ENCODE measurements around a stretch of chr10.

GRCh38 chr10:5965194-5965827 is 12.0 kb downstream of the IL15RA start:
- RRBS: no CpG with 5 or more reads among the region's 13 CpGs

DNA sequence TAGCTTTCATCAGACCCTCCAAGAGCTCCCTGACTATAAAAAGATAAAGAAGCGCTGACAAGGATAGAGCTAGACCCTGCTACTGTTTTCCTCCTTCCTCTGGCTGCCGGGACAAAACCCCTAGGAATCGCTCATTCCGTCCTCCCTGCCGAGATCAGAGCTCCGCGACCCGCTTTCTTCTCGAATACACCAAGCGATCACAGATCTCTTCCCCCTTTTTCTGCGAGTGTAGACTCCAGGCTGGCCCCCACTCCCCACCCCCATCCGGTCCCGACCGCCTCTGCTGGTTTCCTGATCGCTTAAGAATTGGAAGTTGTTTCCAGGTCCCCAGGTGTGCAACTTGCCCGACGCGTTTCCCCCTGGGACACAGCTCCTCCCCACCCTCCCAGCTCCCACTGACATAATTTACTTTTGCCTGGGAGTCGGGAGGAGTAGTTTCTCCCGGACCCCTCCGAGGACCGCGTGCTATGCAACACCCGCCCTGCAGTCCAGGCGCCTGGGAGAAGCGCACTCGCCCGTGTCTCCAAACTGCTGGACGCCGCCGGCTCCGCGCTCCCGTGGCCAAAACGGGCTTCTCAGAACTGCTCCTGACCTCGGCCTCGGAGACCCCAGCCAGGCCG is 693 bp downstream of the IL15RA start:
- RRBS: 82% methylated on average over 5 of the region's 38 CpGs

GRCh38 chr10:6053902-6054672 is 8.1 kb downstream of the IL2RA start:
- RRBS: 88% methylated on average over 5 of the region's 20 CpGs

DNA sequence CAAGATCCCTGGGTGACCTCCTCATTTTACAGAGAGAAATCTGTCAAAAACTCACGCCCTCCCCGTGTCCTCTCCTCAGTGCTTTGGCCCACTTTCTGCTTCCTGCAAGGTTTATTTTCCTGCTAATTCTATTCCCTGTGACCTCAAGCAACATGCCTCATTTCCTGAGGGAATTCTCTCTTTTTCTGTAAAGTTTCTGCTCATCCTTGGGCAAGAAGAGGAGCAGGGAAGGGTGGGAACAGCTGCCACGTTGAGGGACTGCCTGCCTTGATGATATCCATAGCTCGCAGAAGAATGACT is 4.7 kb downstream of the IL2RA start:
- RRBS: no CpG with 5 or more reads among the region's 4 CpGs

DNA sequence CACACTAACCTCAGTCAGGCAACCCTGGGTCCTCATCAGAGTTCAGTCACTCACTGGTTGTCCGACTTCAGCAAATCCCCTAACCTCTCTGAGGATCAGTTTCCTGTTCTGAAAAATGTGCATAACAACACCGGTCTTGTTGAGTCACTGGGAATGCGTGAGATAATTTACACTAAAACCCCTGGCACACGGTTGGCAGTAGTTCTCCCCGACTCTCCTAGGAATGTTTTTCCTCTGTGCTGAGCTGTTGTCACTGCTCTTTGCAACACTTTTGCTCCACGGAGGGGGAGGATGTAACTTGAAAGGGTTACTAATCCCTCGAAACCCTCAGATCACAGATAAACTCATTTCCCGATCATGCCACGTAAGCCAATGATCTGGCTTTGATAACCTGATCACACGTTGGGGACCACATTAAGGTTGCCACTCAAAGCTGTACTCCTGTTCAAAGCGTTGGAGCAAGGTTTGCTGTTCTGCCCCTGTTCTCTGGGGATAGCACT is 5.2 kb upstream of the RBM17 start:
- RRBS: no CpG with 5 or more reads among the region's 11 CpGs

DNA sequence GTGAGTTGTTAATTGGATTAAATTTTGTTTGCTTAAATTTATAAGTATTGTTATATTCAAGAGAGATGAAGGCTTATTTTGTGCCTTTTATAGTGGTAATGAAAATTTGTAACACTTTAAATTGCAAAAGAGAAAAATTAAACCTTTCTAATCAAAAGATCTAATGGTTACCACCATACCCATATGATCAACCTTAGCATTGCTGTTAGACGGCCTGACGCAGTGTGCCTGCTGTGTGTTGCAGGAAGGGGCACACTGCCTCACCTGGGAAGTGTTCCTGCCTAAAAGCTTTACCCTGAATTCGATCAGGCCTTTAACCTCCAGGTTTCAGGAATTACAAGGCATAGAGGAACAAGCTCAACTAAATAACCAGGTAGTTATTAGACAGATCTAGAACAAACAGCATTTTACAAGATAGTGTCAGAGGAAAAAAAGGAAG is 11.3 kb downstream of the RBM17 start:
- RRBS: no CpG with 5 or more reads among the region's 3 CpGs

- RRBS: no CpG with 5 or more reads among the region's 10 CpGs
Measured at GRCh38 chr10:6109938-6110327, 21.1 kb downstream of the RBM17 start.

GRCh38 chr10:6112181-6112542 is 23.3 kb downstream of the RBM17 start:
- RRBS: no CpG with 5 or more reads among the region's 12 CpGs

- RRBS: no CpG with 5 or more reads among the region's 7 CpGs
Measured at GRCh38 chr10:6112787-6113206, 24.0 kb downstream of the RBM17 start.

GRCh38 chr10:6120040-6120530 is 31.3 kb downstream of the RBM17 start:
- RRBS: no CpG with 5 or more reads among the region's 14 CpGs

GRCh38 chr10:6128756-6129250 is 40.0 kb downstream of the RBM17 start:
- RRBS: no CpG with 5 or more reads among the region's 11 CpGs

- RRBS: 95% methylated on average over 6 of the region's 33 CpGs
Measured at GRCh38 chr10:6141060-6142008, 52.5 kb downstream of the RBM17 start.

GRCh38 chr10:6153138-6153704 is 49.5 kb upstream of the PFKFB3 start:
- RRBS: no CpG with 5 or more reads among the region's 12 CpGs

DNA sequence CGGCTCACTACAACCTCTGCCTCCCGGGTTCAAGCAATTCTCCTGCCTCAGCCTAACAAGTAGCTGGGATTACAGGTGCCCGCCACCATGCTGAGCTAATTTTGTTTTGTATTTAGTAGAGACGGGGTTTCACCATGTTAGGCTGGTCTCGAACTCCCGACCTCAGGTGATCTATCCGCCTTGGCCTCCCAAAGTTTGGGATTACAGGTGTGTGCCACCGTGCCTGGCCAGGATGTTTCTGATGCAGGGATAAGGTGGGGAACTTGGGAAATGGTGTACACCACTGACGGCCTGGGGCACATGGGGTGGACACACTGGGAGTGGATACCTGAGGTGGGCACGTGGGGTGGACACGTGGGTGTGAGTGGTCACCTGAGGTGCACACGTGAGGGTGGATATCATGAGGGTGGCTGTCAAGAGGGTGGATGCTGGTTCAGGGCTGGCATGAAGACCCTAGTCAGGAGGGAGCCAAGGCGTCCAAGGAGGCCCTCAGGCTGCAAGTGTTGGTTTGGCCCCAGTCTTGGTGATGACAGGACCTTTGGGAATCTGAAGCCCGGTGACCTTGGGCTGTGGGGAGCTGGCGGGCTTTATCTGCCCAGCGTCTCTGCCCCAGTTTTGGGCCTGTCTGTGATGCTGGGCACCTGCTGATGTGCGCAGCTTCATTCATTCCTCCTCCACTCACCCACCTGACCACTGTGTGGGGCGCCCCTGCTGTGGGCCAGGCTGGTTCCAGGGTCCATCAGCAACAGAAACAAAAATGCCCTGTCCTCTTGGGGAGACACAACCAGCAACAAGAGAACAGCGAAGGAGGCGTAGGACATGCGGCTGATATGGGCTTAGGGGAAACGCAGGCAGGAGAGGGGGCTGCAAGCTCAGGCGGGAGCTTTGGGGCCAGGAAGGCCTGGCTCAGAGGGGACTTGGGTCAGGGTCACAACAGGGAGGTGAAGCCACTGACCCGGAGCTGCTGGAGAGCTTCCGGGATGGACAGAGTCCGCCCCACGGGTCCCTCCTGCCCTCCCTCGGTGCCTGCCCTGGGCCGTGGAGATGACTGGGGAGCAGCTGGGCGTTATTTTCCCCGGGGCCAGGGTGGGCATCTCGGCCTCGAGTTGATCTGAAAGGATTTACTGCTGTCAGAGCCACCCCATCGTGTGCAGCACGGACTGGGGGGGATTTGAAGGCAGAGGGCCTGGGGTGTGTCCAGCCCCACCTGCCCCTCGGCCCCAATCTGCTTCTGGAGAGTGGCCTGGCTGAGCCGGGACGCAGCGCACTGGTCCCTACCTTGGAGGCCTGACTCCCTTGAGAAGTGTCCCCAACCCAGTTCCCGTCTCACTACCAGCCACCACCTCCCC is 24.7 kb upstream of the PFKFB3 start:
- RRBS: 100% methylated on average over 1 of the region's 40 CpGs

DNA sequence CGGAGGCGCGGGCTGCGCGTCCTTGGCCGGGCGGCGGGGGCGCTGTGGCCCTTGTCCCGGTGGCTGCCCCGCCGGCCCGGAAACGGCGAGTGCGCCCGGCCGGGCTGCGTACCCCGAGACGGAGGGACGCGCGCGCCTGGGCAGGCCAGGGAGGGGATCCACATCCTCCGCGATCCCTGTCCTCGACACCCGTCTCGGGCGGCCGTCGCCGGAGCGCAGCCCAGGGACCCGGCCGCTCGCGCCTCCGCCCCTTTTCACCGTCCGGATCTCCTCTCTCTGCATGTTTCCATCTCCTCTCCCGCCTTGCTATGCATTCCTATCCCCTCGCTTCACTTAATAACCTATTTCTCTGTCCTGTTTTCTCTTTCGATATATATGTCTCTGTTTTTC is 729 bp downstream of the PFKFB3 start:
- RRBS: 1% methylated on average over 6 of the region's 45 CpGs

DNA sequence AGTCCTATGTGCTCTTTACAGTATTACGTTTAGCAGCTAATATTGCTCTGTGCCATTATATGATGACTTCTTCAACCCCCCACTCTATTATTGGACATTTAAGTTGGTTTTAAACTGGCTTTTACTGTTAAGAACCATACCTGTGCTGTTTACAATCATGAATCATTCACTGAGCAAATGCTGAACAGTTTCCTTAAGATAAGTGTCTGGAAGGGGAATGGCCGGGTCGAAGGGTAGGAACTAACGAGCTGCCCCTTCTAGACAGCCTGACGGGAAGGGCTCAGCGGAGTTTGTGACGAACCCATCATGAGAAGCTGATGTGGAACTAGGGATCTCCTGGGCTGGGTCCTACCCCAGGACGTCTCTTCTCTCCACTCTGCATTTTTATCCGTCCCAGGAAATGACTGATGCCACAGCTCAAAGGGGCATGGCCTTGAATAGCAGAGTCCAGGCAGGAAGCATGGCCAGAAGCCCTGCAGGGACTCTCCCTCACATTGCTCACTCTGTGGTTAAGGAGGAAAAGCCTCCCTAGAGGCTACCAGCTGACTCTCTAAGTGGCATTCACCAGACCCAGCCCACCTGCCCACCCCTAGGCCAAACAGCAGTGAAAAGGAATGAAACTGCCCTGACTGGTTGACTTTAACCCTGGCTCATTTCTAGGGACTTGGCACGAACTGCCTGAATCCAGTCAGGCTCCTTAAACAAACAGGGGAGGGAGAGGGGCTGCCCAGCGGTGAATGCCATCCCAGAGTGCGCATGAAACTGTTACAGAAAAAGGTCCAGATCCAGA is 112.0 kb downstream of the PFKFB3 start:
- RRBS: no CpG with 5 or more reads among the region's 12 CpGs

DNA sequence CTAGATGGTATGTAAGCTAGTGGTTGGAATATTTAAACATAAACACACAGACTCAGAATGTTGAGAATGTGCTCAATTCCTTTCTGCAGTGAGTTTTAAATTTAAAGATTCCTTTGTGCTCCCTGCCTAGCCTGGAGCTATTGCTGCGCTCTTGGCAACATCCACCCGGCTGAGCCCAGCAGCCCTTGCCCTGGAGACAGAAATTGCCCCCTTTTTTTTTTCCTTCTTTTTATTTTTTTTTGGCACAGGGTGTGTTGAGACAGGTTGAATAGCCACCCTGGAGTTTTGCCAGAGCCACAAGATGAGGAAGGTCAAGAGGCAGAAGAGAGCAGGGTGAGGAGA is 180.8 kb downstream of the PRKCQ start:
- RRBS: no CpG with 5 or more reads among the region's 2 CpGs

DNA sequence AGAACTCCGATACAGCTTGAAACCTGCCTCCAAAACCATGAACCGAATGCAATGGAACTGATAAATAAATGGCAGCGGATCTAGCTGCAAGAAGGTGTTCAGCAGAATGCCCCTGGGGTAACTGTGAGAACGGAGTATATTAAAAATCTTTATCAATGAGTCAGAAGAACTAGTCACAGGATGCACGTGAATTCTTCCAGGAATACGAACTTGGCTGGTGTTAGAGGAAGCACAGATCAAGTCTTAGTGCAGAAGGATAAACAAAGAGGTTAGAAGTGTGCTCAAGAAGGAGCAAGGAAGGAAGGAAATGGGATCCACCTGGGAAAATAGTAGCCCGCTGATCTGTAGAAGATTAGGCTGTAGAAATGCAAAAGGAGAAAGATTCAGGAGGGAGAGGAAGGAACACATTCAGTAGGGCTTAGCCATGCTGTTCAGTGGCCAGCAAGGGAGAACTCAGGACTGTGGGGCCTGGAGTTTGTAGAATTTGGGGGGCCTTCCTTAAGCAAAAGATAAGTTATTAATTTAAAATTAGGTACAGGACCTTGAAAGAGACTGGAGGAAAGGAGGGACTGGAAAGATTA is 142.2 kb upstream of the PRKCQ start:
- RRBS: no CpG with 5 or more reads among the region's 7 CpGs

DNA sequence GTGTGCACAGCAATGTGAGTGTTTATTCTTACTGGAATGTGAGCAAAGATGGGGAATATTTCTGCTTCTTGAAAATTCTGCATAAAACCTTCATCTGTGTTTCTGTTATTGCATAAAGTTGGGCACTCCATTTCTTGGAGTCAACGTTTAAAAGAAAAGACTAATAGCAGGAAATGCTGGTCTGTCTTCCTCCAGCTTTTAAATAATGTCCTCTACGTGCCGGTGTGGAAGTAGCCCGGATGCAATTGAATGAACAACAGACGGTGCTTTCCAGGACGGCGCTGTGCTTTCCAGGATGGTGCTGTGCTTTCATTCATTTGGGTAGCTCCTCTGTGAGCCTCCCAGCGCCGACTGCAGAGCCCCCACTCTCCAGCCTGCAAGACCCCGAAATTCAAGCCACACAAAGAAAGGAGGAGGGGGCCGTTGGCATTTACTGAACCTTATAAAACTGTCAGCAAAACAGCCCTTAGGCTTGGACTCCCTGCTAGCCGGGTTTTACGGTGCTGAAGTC is 158.1 kb upstream of the PRKCQ start:
- RRBS: no CpG with 5 or more reads among the region's 13 CpGs

DNA sequence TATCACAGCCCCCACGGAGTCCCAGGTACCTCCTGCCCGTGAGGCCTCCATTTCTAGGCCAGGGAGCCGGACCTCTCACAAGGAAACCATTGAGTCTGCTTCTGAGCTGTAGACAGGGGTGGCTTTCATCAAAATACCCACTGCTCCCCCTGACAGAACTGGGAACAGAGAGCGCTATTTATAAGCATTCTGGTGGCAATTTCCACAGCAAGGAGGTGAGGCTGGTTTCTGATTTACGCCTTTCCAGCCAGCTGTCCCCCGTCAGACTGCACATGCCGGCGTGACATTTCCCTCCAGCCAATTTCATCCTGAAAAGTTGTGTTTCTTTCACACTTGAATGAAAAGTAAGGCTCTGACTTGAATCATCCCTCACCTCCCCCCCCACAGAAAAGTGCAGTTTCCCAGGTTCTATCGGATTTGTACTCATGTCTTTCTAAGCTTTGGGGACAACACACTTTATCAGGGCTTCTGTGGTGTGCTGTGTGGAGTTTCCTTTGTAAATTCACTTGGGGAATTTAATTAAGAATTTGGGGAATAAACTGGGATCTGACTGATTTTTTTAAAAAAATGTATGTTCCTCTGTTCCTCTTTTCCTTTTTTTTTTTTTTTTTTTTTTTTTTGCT is 407.6 kb upstream of the PRKCQ start:
- RRBS: no CpG with 5 or more reads among the region's 9 CpGs

All from Jurkat, Clone E6-1 (cell line).